Bronchial epithelial cell (primary cell): ENCODE measurements around the genes COX7A2 and MYO6.

GRCh38 chr6:69816517-69816924, 19.7 kb upstream of the LMBRD1 start:
- RRBS, 2 experiments = no CpG with 5 or more reads among the region's 4 CpGs

- RRBS, 2 experiments = no CpG with 5 or more reads among the region's 2 CpGs
Measured at GRCh38 chr6:69825904-69826419, 29.2 kb upstream of the LMBRD1 start.

DNA sequence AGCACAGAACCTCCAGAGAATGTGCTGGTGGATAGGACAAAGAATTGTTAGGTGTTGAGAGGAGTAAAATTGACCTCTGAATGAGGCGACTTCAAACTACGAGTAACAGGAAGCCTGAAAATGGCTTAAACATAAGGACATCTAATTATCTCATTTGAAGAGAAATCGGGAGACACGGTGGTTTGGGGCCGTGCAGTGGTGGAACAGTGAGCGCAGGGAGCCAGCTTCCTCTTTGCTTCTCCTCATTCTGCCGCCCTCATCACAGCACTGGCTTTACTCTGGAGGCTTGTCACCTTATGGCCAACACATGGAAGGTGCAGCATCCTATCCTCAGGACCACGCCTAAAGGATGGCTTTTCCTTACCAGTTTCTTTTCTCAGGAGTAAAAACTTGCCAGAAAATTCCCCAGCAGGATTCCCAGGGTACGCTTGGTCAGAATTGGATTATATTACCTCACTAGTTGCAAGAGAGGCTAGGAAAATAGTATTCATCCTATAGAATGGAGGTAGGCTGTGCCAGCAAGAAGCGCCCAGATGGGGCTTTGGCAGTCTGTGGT, 114.3 kb downstream of the B3GAT2 start:
- RRBS, 2 experiments = no CpG with 5 or more reads among the region's 10 CpGs

DNA sequence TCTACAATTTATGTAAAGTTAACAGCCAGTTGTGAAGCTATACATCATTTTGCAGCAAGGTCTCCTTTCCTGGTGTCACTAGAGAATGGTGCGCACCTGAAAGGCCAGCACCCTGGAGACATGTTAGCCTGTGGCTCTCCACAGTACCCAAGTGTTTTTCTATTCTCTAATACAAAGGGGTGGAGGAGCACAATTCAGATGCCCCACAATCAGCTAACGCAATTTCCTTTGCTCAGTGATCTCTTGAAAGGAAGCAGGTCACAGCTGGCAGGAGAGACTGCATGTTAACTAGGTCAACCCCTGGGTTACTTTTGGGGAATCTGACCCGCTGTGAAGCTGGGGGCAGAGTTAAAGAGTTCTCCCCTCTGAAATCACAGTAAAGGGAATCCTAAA, 92.5 kb downstream of the B3GAT2 start:
- RRBS, 2 experiments = no CpG with 5 or more reads among the region's 3 CpGs

GRCh38 chr6:71288867-71289185, 215 bp downstream of the OGFRL1 start:
- RRBS, 2 experiments = no CpG with 5 or more reads among the region's 47 CpGs

DNA sequence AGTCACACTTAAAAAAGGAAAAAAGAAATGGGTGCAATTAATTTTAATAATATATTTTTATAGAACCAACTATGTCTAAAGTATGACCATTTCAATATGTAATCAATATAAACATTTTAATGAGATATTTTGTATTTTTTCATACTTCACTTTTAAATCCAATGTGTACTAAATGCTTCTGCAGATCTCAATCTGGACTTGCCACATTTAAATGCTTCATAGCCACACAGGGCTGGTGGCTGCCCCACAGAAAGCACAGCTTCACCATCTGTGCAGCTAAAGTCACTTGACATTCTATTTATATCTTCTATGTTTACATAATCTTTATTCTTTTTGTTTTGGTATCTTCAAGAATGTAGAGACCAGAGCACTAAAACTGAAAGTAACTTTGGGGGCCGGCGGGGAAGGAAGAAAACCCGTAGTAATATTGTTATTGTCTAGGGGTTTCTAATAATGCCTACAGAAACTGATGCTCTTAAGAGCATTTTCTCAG, 207.3 kb downstream of the OGFRL1 start:
- RRBS, 2 experiments = no CpG with 5 or more reads among the region's 3 CpGs

GRCh38 chr6:72216120-72216862, 329.9 kb downstream of the RIMS1 start:
- RRBS, 2 experiments = no CpG with 5 or more reads among the region's 4 CpGs

GRCh38 chr6:73308839-73309358, 45.2 kb downstream of the DPPA5 start:
- RRBS, 2 experiments = no CpG with 5 or more reads among the region's 18 CpGs

GRCh38 chr6:73548451-73549133, 27.8 kb upstream of the EEF1A1 start:
- RRBS, 2 experiments = no CpG with 5 or more reads among the region's 6 CpGs

GRCh38 chr6:73564671-73565292, 44.0 kb upstream of the EEF1A1 start:
- RRBS, 2 experiments = no CpG with 5 or more reads among the region's 14 CpGs

- RRBS, 2 experiments = no CpG with 5 or more reads among the region's 2 CpGs
Measured at GRCh38 chr6:73798476-73799135, 102.6 kb downstream of the CD109 start.

- RRBS, 2 experiments = no CpG with 5 or more reads among the region's 5 CpGs
Measured at GRCh38 chr6:75098635-75099217, 107.1 kb downstream of the COL12A1 start.

DNA sequence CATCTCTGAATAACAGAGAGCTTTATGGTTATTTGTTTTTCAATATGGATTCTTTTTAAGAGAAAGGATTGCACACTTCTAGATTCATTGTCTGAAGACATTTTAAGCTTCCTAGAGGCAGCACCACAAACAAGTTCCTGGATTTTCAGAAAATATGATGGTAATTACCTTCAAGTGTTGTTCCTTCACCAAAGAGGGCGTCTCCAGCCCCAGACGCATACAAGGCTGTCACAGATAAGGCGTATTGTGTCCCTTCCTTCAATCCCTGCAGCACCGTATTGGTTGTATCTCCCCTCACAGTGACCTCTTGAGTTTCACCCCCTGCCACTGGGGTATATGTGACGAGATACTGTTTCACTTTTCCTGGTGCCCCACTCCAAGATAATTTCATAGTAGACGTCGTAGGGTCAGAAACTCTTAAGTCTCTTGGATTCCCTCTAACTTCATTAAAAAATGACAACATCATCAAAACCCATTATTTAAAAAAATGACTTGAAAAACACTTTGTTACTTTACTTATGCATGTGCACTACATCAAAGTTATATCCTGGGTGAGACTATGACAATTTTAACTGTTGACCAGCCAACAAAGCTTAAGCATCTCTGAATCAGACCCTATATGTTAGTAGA, 30.9 kb downstream of the COL12A1 start:
- RRBS, 2 experiments = no CpG with 5 or more reads among the region's 7 CpGs

- RRBS, 2 experiments = 23 to 28% methylated on average over 2 of the region's 14 CpGs
Measured at GRCh38 chr6:75201807-75202067, 4.1 kb downstream of the COL12A1 start.

DNA sequence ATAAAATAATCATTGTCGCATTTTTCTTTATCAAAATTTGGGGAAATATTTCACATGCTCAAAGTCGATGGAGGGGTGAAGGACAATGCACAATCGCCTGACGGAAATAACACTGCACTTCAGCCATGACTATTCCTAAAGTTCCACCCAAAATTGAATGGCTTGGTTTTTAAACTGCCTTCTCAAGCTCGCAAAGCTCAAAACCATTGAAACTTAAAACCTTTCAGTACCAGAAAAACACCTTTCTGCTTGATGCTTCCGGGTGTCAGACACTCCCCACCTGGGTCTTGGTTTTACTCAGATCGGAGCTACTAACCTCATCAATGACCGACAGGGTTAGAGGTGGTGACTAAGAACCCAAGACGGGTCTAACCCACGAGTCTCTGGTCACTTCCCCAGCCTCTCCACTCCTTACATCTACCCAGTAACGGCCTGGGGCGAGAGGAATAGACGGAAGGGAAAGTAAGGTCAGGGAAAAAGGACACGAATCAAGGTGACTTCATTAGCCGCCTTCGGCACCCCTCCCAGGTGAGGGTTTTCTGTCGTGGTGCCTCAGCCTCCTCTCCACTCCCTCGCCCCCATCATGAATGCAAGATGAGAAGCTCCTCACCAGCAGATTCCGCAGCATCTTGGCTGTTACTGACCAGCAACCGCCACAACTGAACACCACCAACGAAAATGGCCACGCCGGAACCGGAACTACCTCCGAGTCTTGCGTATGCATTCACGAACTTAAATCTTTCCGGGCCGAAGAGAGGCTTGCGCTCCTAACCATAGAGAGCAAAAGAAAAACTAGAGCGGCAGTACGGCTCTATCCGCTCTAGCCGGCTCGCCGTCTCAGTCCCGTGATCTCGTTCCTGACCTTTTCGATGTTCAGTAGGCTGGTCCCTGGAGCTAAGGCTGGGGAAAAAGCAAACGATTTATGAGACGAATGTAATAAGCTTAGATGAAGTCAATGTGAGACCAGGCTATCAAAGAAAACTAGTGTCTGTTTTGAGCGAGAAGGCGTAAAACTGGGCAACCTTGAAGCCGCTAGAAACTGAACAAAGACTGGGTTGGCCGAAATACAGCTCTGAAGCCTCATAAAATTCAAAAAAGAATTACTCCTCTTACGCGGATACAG, at the start of gene COX7A2:
Gene COX7A2, minus strand, starts transcription at position 695 of the 1,123 bp plus-strand sequence.
- RRBS, 2 experiments = under 1 to 1% methylated on average over 9 of the region's 47 CpGs

DNA sequence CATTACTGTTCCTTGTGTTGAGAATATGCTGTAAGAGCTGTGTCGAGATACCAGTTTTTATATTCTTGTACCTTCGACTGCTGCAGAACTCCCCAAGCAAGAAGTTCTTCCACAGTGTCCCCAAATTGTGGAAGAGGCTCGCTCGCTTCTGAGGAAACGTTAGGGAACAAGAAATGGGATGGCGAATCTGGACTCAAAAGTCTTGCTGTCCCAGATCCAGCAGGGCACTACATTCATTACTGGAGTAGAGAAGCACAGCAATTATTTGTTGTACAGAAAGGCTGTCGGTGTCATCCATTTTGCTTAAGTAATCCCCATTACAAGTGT, 625 bp upstream of the COX7A2 start:
- RRBS, 2 experiments = no CpG with 5 or more reads among the region's 7 CpGs

DNA sequence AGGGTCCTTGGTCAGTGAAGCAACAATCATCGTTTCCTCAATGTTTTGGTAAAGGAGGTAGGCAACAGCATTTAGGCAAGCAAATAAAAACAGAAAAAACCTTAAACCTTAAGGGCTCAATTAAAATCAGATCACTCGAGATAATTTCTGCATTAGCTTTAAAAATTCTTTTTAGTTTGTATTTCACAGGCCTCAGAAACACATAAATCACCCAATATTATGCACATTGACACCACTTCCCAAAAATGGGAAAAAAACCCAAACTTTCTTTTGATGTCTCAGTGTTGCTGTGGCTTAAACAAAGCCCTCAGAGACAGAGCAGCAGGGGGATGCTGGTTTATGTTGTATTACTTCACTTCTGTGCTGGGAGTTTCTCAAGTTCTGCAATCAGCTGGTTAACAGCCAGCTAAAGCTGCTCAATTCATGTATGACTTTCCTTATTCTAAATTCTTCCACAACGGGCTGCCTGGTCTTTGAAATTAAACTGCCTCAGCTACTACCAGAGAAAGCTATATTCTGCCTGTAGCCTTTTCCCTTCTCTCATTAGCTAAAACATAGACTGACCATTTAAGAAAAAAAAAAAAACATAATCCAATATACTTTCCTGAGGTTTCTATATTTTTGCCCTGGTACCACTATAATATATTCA, 5.6 kb downstream of the FILIP1 start:
- RRBS, 2 experiments = no CpG with 5 or more reads among the region's 3 CpGs

DNA sequence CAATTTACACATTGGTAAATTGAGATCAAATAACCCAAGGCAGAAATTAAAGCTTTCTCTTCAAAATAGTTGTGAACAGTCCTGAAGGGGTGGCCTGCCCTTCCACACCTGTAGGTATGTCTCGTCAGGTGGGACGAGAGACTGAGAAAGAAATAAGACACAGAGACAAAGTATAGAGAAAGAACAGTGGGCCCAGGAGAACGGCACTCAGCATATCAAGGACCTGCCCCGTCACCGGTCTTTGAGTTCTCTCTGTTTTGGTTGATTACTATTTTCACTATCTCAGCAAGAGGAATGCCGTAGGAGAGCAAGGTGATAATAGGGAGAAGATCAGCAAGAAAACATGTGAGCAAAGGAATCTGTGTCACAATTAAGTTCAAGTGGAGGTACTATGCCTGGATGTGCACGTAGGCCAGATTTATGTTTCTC, 45.0 kb upstream of the MYO6 start:
- RRBS, 2 experiments = no CpG with 5 or more reads among the region's 7 CpGs

DNA sequence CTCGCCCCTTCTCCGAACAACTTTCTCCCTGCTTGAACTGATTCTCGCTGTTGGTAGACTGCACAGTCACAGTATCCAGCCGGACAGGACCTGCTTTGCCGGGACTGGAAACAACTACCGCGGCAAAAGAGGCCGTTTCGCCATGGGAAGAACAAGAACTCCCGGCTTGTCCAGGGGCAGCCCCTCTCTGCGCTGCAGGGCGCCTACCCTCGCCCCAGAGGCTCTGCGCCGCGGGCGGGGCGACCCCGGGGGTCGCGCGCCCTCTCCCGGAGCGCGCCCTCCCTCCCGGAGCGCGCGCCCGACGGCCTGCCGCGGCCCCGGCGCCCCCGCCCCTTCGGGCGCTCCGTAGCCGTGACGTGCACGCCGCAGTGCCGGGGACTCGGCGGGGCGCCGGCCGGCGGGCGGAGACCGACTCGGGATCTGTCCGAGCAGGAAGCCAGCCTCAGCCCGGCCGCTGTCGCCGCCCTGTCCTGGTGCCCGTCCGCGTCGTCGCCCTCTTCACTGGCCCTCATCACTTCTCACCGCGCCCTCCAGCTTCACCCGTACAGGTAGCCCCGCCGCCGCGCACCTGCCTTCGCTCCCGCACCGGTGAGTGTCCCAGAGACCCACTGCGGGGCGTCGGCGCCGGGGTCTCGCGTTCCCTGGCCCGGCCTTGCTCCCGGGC, at the start of gene MYO6:
Gene MYO6, plus strand, starts transcription at position 404 of the 664 bp plus-strand sequence.
- RRBS, 2 experiments = under 1 to 1% methylated on average over 34 to 40 of the region's 82 CpGs